Liver (tissue), 9 donors: ENCODE measurements around the gene ERC1.

DNA sequence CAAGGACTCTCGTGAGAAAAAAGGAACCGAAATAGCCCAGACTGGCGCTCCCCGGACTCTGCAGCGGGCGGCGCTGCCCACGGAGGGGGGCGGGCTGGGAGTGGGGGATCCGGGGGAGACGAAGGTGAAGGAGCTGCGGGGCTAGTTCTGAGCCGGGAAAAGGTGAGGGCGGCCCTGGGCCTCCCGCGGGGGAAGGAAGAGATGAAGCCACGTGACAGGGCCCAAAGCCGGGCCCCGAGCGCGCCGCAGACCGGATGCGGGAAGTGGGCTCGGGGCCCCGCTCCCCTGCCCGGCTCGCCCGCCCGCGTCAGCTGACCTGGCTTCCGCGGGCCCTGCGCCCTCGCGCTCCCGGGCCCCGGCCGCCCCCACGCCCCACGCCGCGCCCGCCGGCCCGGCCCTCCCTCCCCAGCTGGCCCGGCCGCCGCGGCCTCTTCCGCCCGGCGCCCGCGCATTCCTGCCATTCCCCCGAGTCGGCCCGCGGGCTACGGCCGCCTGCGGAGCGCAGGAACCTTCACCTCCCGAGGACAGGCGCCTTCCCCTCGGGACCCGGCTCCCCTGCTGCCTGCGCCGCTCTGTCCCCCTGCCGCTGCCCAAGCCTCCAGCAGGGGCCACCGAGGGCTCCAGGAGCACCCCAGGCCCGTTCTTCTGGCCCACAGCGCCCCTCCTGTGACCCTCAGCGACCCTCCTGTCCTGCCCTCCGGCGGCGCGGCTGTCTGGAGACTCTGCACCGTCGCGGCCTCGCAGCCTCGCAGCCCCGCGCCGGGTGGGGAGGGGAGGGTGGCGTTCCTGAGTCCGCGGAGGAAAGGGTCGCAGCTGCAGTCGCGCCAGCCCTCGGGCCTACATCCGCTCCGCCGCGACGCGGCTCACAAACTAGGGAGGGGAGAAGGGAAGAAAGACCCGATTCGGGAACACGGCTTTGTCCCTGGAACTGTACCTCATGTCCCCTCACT lies 20.4 kb downstream of the NINJ2 start:
- PRO-cap, 5 experiments = peak in 5 of 5 experiments; most common plus-strand start position 253 of the sequence (in 3); most common minus-strand start position 256 of the sequence (in 4)
- RAMPAGE, long total RNA, 2 experiments = no peak in any of the 2 experiments
- RRBS = 4% methylated on average over 52 of the region's 102 CpGs

- PRO-cap, 5 experiments = no peak in any of the 5 experiments
- RAMPAGE, long total RNA, 2 experiments = no peak in any of the 2 experiments
- RRBS = no CpG with 5 or more reads among the region's 2 CpGs
Observed at GRCh38 chr12:833641-834425, 81.5 kb downstream of the WNK1 start.

- PRO-cap, 5 experiments = no peak in any of the 5 experiments
- RAMPAGE, long total RNA, 2 experiments = no peak in any of the 2 experiments
- RRBS = no CpG with 5 or more reads among the region's 5 CpGs
Observed at GRCh38 chr12:858965-859713, 90.4 kb downstream of the RAD52 start.

DNA sequence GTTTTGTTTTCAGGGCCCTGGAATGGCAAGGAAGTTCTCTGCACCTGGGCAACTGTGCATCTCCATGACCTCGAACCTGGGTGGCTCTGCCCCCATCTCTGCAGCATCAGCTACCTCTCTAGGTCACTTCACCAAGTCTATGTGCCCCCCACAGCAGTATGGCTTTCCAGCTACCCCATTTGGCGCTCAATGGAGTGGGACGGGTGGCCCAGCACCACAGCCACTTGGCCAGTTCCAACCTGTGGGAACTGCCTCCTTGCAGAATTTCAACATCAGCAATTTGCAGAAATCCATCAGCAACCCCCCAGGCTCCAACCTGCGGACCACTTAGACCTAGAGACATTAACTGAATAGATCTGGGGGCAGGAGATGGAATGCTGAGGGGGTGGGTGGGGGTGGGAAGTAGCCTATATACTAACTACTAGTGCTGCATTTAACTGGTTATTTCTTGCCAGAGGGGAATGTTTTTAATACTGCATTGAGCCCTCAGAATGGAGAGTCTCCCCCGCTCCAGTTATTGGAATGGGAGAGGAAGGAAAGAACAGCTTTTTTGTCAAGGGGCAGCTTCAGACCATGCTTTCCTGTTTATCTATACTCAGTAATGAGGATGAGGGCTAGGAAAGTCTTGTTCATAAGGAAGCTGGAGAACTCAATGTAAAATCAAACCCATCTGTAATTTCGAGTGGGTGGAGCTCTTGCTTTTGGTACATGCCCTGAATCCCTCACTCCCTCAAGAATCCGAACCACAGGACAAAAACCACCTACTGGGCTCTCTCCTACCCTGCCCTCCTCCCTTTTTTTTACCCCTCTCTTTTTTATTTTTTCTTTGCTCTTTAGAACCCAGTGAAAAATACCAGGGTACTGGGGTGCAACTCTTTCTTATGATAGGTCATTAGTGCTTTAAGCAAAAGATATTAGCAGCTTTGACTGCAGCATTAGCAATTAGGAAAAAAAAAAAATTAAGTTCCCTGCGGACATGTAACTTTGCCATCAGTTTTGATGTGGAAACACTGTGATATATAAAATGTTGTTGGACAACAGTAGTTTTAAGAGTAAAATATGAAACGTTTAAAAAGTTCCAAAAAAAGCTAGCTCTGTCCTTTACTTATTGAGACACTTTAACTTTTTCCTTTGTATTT lies 40.7 kb downstream of the RAD52 start:
- PRO-cap, 5 experiments = no peak in any of the 5 experiments
- RAMPAGE, long total RNA, 2 experiments = no peak in any of the 2 experiments
- RRBS = no CpG with 5 or more reads among the region's 9 CpGs

GRCh38 chr12:991001-991462 lies at the start of gene ERC1:
Gene ERC1 (plus strand): TSS chr12:991223.
- PRO-cap, 5 experiments = peak in 5 of 5 experiments; most common plus-strand start chr12:991263 (in 5); most common minus-strand start chr12:991048 (in 3)
- RAMPAGE, long total RNA, 2 experiments = no peak in any of the 2 experiments
- RRBS = no CpG with 5 or more reads among the region's 66 CpGs

DNA sequence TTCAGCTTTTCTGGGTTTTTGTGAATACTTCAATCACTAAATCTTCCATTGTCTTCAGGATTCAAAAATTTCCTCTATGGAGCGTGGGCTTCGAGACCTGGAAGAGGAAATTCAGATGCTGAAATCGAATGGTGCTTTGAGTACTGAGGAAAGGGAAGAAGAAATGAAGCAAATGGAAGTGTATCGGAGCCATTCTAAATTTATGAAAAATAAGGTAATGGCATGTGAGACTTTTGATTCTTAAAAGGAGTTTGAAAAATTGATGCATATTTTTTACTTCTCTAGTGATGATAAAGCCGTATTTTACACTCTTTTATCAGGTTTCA lies 119.1 kb downstream of the ERC1 start:
- PRO-cap, 5 experiments = no peak in any of the 5 experiments
- RAMPAGE, long total RNA, 2 experiments = no peak in any of the 2 experiments
- RRBS = no CpG with 5 or more reads among the region's 5 CpGs

- PRO-cap, 5 experiments = no peak in any of the 5 experiments
- RAMPAGE, long total RNA, 2 experiments = no peak in any of the 2 experiments
- RRBS = no CpG with 5 or more reads among the region's 6 CpGs
Observed at GRCh38 chr12:1369420-1370061, 224.8 kb downstream of the FBXL14 start.

GRCh38 chr12:1435374-1435743 lies 159.0 kb downstream of the FBXL14 start:
- PRO-cap, 5 experiments = no peak in any of the 5 experiments
- RAMPAGE, long total RNA, 2 experiments = no peak in any of the 2 experiments
- RRBS = no CpG with 5 or more reads among the region's 3 CpGs

- PRO-cap, 5 experiments = no peak in any of the 5 experiments
- RAMPAGE, long total RNA, 2 experiments = no peak in any of the 2 experiments
- RRBS = 98% methylated on average over 3 of the region's 24 CpGs
Observed at GRCh38 chr12:1500011-1500621, 94.3 kb downstream of the FBXL14 start.

GRCh38 chr12:1668679-1669618 lies 21.9 kb upstream of the ADIPOR2 start:
- PRO-cap, 5 experiments = peak in 5 of 5 experiments; most common plus-strand start chr12:1669430 (in 4); most common minus-strand start chr12:1669249 (in 3)
- RAMPAGE, long total RNA, 2 experiments = start-site peak on the minus strand in 1 of 2 experiments, at chr12:1669016-1669145 at its widest, 17 to 172 reads per replicate
- RRBS = no CpG with 5 or more reads among the region's 19 CpGs

DNA sequence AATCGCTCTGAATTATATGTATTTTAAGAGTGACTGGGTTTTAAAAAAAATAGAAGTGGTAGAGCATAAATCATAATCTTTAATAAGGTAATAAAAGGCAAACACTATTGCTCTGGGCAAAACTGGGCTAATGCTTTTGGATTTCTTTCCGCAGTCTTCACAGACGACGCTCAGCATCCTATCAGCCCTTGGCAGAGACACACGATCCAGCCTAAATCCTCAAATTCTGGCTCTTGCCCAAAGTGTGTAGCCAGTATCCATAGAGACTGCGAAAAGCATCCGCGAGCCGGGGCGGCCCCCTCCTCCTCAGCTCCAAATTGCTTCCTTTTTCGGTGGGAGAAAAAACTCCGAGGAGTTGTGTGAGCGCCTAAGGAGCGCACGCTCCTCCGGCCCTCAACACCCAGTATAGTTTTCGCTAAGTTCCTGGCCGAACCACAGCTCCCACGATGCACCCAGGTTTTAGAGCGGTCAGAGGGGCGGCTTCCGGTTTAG lies 384 bp upstream of the ADIPOR2 start:
- PRO-cap, 5 experiments = peak in 5 of 5 experiments; most common minus-strand start position 434 of the sequence (in 4)
- RAMPAGE, long total RNA, 2 experiments = no peak in any of the 2 experiments
- RRBS = no CpG with 5 or more reads among the region's 22 CpGs

DNA sequence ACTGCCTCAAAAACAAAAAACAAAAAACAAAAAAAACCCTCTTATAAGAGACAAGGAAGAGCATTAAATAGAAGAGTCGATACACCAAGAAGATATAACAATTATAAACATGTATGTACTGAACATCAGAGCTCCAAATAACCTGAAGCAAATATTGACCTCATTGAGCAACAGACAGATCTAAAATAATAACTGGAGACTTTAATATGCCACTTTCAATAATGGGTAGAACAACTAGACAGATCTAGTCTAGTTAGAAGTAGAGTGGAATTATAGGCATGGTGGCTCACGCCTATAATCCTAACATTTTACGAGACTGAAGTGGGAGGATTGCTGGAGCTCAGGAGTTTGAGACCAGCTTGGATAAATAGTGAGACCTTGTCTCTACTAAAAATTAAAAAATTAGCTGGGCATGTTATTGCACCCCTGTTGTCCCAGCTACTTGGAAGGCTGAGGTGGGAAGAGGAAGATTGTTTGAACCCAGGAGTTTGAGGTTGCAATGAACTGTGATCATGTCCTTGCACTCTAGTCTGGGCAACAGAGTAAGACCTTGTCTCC lies 55.7 kb downstream of the ADIPOR2 start:
- PRO-cap, 5 experiments = no peak in any of the 5 experiments
- RAMPAGE, long total RNA, 2 experiments = no peak in any of the 2 experiments
- RRBS = no CpG with 5 or more reads among the region's 3 CpGs

DNA sequence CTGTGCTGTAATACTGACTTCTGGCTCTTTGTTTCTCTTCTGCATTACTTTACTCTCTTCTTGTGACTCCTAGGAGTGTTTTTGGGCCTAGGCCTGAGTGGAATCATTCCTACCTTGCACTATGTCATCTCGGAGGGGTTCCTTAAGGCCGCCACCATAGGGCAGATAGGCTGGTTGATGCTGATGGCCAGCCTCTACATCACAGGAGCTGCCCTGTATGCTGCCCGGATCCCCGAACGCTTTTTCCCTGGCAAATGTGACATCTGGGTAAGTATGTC lies 36.6 kb upstream of the LRTM2 start:
- PRO-cap, 5 experiments = no peak in any of the 5 experiments
- RAMPAGE, long total RNA, 2 experiments = no peak in any of the 2 experiments
- RRBS = no CpG with 5 or more reads among the region's 5 CpGs

DNA sequence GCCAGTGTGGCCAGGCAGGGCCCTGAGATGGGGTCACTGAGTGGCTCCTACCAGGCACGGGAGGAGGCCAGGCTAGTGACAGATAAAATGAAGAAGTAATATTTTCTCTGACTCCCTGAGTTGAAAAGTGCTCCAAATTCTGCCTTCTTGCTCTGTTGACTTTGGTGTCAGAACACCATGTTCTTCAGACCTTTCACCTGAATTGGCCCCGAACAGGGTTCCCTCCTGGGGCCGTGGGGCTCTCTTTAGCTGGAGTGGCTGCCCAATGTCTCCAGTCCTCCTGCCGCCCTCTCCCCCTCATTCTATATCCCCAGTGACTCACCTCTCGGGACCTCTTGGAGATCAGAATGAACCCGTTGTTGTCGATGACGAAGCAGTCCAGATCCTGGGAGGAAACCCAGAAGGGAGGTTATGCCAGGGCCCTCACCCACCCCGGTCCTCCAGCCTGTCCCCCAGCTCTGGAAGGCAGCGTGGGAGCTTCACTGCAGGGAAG lies 10.4 kb upstream of the LRTM2 start:
- PRO-cap, 5 experiments = no peak in any of the 5 experiments
- RAMPAGE, long total RNA, 2 experiments = no peak in any of the 2 experiments
- RRBS = 92% methylated on average over 1 of the region's 10 CpGs

GRCh38 chr12:2124387-2125011 lies 71.7 kb downstream of the CACNA1C start:
- PRO-cap, 5 experiments = no peak in any of the 5 experiments
- RAMPAGE, long total RNA, 2 experiments = no peak in any of the 2 experiments
- RRBS = no CpG with 5 or more reads among the region's 13 CpGs

- PRO-cap, 5 experiments = no peak in any of the 5 experiments
- RAMPAGE, long total RNA, 2 experiments = no peak in any of the 2 experiments
- RRBS = no CpG with 5 or more reads among the region's 13 CpGs
Observed at GRCh38 chr12:2287201-2287617, 234.4 kb downstream of the CACNA1C start.

DNA sequence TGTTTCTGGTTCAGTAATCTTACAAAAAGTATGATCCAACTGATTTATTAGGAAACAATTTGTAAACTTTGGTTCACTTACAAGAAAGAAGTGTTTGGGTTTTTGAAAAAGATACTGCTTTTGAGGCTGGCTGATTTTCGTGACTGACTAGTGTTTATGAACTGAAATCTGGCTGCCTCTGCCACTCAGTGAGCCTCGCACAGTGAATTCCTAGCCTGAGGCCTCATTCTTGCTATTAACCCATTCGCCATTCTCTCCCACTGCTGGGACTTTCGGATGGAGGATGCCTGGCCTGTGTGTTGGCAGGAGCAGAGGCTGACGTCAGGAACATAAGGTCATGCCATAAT lies 249.2 kb downstream of the CACNA1C start:
- PRO-cap, 5 experiments = no peak in any of the 5 experiments
- RAMPAGE, long total RNA, 2 experiments = no peak in any of the 2 experiments
- RRBS = no CpG with 5 or more reads among the region's 5 CpGs

DNA sequence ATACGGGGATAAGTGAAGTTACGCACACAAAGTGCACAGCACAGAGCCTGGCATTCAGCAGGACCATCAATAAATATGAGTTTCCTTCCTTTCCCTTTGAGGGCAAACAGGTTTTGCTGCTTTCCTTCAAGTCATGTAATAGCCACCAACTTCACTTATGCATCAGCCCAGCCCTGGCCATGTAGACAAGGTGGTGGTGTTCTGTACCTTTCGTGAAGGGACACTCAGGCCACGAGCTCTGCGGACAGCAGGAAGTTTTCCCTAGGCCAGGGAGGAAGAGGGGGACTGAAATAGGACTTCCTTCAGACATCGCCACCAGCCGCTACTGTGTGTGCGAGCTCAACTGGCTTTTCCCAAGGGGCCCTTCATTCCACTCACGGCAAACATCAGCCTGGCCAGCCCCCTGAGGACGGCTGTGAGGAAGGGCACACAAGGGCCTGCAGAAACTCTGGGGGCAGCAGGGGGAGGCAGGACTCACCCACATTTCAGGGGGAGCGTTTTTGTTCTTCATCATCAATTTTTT lies 272.9 kb downstream of the CACNA1C start:
- PRO-cap, 5 experiments = no peak in any of the 5 experiments
- RAMPAGE, long total RNA, 2 experiments = no peak in any of the 2 experiments
- RRBS = no CpG with 5 or more reads among the region's 11 CpGs

- PRO-cap, 5 experiments = peak in 1 of 5 experiments; most common plus-strand start chr12:2525623 (in 1)
- RAMPAGE, long total RNA, 2 experiments = no peak in any of the 2 experiments
- RRBS = no CpG with 5 or more reads among the region's 1 CpG
Observed at GRCh38 chr12:2525545-2525805, 269.3 kb upstream of the FKBP4 start.

GRCh38 chr12:2539768-2540376 lies 254.9 kb upstream of the FKBP4 start:
- PRO-cap, 5 experiments = peak in 1 of 5 experiments; most common plus-strand start chr12:2540199 (in 1); most common minus-strand start chr12:2540070 (in 1)
- RAMPAGE, long total RNA, 2 experiments = no peak in any of the 2 experiments
- RRBS = 73% methylated on average over 4 of the region's 10 CpGs